SK-N-DZ (cell line): ENCODE measurements around a stretch of chr6.

RAMPAGE:
- cytosol, long total RNA, result no peak
- nucleus, long total RNA, result no peak
These were observed 49.9 kb upstream of the GFRAL start for GRCh38 chr6:55277354-55277817.

GRCh38 chr6:56458607-56459218, 211.3 kb upstream of the COL21A1 start:
RAMPAGE:
- cytosol, long total RNA, result no peak
- nucleus, long total RNA, result no peak

DNA sequence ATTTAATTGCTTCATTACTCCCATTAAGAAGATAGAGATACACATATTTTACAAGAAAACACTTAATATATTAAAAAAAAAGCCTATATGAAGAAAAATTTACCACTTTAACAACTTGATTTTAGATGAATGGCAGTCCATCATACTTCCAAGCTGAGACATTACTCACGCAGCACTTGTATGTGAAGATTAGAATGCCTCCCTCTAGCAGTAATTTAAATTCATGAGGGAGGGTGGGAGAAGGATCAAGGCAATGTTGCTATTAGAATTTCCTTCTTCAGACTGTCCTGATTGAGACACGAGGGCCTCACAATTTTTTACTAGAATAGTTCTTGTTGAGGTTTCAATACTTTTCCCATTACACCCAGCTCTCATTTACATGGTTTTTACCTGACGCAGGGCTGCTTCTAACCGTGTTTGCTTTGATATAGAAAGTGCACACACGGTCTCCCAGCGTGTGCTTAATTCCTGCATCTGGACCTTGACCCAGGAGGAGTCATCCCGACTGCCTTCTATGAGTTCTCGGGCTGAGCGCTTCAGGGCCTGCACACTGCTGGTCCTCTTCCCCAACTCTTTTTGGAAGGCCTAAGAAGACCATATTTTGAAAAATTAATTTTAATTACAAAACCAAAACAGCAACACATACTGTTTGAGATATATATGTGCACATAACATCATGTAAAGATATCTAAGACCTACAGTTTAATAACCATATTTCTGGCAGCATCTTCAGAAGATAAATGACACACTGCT, 235.1 kb upstream of the COL21A1 start:
RAMPAGE:
- cytosol, long total RNA, result no peak
- nucleus, long total RNA, result no peak

GRCh38 chr6:56492697-56493330, 245.4 kb upstream of the COL21A1 start:
RAMPAGE:
- cytosol, long total RNA, result no peak
- nucleus, long total RNA, result no peak

GRCh38 chr6:56524930-56525818, 277.8 kb upstream of the COL21A1 start:
RAMPAGE:
- cytosol, long total RNA, result no peak
- nucleus, long total RNA, result no peak

DNA sequence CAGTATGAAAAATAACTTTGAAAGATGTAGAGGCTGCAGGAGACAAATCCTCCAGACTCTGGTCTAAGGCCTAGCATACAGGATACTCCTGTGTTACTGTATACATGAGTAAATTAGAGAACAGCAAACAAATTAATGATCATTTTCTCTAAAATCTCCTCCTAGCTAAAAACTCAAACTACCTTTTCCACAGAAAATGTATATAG, 291.0 kb upstream of the COL21A1 start:
RAMPAGE:
- cytosol, long total RNA, result no peak
- nucleus, long total RNA, result no peak

DNA sequence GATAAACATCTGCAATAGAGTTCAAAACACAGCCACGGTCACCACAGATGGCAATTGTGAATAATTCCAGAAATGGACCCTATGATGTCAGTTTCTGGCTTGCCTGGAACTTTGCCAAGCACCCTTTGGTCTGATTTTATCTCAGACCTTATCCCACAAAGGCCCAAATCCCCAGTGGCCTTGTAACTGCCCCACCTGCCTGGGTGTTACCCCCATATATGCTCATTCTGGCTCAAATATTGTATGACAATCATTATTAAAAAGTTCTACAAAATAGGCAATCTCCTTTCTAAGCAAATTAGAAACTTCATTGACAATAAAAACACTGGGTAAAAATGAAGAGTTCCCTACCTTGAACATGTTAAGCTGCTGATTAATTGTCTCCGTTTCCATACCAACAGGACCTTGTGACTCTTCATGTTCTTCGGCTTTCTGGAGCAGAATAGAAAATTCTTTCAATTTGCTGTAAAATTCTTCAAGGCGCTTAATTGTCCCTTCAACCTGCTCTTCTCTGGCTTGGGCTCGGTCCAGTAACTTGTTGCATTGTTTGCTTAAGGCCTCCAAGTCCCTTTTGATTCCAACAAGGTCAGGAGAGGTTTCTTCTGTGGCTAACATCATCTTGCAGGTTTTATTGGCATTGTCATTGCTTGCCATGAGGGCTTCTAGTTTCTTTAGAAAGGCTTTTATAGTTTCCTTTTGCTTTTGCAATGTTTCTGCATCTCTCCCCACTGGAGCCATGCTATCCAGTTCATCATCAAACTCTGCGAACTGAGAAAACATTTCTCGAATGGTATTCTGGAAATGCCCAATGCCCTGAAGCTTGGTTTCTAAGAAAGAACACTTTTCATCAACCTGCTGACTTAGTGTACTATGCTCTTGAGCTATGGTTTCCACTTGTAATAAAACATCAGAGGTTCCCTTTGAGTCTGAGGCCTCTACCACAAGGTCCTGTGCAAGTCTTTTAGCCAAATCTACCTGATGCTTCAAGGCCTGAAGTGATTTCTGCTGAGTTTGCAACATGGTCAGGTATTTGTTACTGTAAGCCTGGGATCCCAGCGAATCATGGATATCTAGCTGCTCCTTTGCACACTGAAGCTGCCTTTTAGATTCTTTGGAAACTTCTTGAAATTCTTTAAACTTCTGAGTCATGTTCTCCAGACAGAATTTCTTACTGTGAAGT, 304.8 kb upstream of the COL21A1 start:
RAMPAGE:
- cytosol, long total RNA, result no peak
- nucleus, long total RNA, result no peak

DNA sequence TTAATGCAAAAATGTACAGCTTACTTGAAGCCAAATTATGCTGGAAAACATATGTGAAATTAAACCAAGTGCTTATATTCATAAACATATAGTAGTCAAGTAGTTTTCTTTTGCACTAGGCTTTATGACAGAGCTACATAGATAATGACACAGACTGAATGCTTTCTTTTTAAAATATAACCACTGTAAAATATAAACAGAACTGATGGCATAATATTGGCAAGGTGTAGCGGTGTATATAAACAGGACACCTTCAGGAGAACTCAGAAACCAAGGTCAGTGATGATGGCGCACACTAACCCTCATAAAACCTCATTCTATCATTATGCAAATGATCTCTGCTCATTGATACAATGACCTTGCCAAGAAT, 263.5 kb downstream of the DST start:
RAMPAGE:
- cytosol, long total RNA, result no peak
- nucleus, long total RNA, result no peak

RAMPAGE:
- cytosol, long total RNA, result no peak
- nucleus, long total RNA, result no peak
These were observed 103.4 kb downstream of the DST start for GRCh38 chr6:56851138-56851721.

GRCh38 chr6:57171030-57171631, 995 bp upstream of the BAG2 start:
RAMPAGE:
- cytosol, long total RNA, result no peak
- nucleus, long total RNA, result no peak

DNA sequence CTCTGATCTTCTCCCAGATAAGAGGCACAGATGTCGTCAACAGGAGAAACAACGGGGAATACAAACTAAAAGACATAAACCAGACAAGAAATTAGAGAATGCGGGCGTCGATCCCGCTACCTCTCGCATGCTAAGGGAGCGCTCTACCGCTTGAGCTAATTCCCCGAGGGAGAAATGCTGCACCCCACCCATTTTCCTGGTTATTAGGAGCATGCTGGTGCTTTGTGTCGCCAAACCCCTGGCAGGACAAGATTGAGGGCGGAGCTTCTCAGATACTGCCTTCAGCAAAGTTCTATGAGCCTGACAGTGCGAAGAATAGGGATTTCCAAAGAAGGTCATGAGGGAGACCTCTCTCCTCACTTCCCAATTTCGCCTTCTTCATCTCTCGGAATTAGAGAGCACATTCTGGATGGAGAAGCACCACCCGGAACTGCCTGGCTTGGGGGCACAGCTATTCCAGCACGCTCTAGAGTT, 475.3 kb downstream of the PRIM2 start:
RAMPAGE:
- cytosol, long total RNA, result no peak
- nucleus, long total RNA, result no peak

DNA sequence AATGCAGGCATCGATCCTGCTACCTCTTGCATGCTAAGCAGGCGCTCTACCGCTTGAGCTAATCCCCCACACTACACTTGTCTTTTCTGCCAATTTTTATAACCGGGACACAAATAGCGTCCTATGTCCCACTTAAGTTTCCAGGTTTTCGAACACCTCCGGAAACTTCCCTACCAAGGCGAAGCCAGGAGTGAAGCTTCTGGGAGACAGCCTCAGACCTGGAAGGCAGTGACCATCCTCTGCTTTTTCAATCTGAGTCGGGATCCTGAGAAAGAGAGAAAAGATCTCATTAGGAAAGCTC, 476.1 kb downstream of the PRIM2 start:
RAMPAGE:
- cytosol, long total RNA, result no peak
- nucleus, long total RNA, result no peak

RAMPAGE:
- cytosol, long total RNA, result no peak
- nucleus, long total RNA, result no peak
These were observed 1663.9 kb downstream of the KHDRBS2 start for GRCh38 chr6:60622108-60622532.

DNA sequence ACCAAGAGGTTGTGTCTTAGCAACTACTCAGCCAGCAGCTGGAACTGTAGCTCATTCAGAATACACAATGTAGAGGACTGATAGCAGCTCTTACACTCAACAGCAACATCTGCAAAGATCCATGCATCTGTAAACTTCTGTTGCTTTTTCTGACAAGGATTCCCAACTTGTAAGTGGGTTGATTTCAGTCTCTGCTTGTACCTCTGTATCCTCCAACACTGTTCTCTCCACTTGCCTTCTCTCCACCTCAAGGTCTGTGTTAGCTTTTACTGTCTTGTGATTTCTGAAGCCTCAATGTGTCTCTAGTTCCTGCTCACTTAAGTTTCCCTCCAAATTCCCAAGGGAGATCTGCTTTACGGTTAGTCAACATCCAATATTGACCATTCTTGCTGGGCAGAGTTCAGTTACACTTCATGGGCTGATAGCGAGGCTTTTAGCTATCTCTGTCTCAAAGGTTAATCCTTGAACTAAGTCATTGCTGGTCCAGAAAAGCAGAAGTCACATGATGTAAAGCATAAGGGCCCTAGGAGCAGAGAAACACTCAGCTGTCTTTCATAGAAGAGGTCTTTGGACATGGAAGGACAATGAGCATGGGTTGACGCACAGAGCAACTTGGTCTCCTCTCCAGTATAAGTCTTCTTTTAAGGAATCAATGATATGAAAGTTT, 71.7 kb upstream of the LGSN start:
RAMPAGE:
- cytosol, long total RNA, result no peak
- nucleus, long total RNA, result no peak

RAMPAGE:
- cytosol, long total RNA, result no peak
- nucleus, long total RNA, result no peak
These were observed 11.4 kb upstream of the PTP4A1 start for GRCh38 chr6:63560940-63561220.

DNA sequence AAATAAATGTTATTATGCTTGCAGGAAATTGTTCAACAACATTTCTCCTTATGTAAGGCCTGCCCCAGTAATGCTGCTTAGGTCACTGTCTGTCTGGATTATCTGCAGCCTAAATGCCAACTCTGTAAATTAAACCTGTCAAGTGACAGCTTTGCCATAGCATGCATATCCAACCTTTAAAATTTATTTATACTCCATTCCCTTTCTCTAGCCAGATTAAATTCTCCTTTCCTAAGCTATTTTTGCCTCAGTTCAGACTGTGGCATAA, 7.9 kb upstream of the PTP4A1 start:
RAMPAGE:
- cytosol, long total RNA, result no peak
- nucleus, long total RNA, result no peak

GRCh38 chr6:63570375-63570948, 1.8 kb upstream of the PTP4A1 start:
RAMPAGE:
- cytosol, long total RNA, result no peak
- nucleus, long total RNA, result no peak

RAMPAGE:
- cytosol, long total RNA, result no peak
- nucleus, long total RNA, result no peak
These were observed 8.9 kb downstream of the PTP4A1 start for GRCh38 chr6:63581268-63581563.

RAMPAGE:
- cytosol, long total RNA, result no peak
- nucleus, long total RNA, result no peak
These were observed 10.7 kb downstream of the PTP4A1 start for GRCh38 chr6:63582850-63583551.

DNA sequence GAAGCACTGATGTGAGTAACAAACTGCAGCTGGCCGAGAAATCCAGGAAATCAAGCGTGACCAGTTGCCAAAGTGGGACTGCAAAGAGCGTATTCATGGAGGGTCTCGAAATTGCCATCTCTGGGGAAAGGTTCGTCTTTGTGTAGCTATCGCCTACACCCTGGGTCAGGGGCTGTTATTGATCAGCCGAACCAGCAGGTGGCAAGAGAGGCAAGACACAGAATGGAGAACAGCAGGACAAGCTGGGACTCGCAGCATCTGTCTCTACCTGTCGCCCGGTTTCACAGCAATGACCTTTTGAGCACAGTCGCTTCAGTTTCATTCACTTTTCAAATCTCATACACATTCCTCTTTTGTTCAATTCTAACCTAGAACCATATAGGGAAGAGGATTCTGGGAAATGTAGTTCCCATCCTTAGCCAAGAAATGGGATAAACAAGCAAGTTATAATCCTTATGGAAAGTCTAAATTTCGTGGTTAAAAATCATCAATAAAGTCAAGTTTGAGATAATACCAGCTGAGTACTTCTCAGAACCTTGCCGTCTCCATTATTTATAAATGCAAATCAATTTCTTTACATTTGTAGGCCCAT, 26.4 kb downstream of the PTP4A1 start:
RAMPAGE:
- cytosol, long total RNA, result no peak
- nucleus, long total RNA, result no peak